Fibroblast of the aortic adventitia (primary cell): ENCODE data around the genes TAS2R7 and TAS2R31.

GRCh38 chr12:9757256-9758070 lies 3.2 kb downstream of the CD69 start:
- CAGE, long polyA plus RNA: no peak

- CAGE, long polyA plus RNA: no peak
These were observed 922 bp downstream of the CD69 start for GRCh38 chr12:9759426-9760531.

GRCh38 chr12:9776552-9777123 lies 15.9 kb upstream of the CD69 start:
- CAGE, long polyA plus RNA: no peak

- CAGE, long polyA plus RNA: no peak
These were observed 20.0 kb downstream of the CLEC2B start for GRCh38 chr12:9849070-9849719.

- CAGE, long polyA plus RNA: no peak
These were observed 14.8 kb downstream of the CLEC2B start for GRCh38 chr12:9854165-9854875.

- CAGE, long polyA plus RNA: no peak
These were observed 19.0 kb upstream of the CLEC2A start for GRCh38 chr12:9951249-9951448.

DNA sequence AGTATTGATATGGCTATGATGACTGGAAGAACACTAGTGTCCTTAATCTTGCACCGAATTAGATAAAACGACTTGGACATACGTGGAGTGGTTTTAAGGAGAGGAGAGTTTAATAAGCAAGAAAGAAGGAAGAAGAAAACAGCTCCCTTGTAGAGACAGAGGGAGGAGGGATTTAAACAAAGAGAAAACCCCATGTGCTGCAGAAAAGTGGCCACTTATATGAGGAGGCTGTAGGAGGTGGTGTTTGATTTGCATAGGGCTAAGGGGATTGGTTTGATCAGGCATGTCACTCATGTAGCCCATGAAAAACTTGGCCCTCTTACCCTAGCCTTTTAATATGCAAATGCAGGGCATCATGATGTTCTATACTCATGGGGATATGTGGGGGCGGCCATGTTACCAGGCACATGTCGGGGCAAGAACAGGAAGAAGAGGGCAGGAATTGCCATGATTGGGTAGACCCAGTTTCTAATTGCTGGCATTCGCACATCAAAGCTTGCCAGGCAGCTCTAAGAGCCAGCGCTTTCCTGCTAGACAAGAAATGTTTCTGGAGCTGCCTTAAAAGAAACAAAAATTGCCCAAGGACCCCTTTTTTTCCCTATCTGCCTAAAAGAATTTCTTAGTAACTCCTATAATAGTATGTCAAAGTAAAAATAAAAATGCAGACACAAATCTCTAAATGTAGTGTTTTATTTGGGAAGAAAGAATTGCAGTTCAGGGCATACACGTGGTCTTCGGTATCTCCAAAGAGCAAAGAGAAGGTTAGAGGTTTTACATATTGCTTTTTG lies 28.7 kb downstream of the KLRK1 start:
- CAGE, long polyA plus RNA: no peak

DNA sequence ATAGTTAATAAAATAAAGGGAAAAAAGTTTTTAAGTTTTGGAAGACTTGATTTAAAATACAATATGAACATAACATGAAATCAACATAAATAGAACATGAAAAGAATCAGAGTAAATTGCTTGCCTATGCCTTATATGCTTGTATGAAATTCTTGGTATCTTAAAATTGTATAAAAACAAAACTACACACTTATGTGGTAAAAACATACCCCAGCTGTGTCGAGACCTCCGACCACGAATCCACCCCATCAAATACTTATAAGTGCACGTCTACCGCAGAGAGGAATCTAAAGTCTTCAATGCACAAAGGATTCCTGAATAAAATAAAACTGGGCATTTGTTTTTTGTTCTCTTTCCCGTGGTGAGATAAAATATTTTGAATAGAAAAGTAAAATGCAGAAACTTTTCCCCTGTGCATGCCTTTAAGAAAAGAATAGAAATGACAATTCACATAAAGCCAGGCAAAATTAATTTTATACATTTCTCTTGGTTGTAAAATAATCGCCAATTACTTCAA lies 1.2 kb downstream of the KLRK1 start:
- CAGE, long polyA plus RNA: no peak

- CAGE, long polyA plus RNA: no peak
These were observed 49.2 kb downstream of the EIF2S3B start for GRCh38 chr12:10554583-10555547.

- CAGE, long polyA plus RNA: no peak
These were observed 14.0 kb downstream of the MAGOHB start for GRCh38 chr12:10599391-10599838.

GRCh38 chr12:10613799-10614176 lies 379 bp upstream of the MAGOHB start:
- CAGE, long polyA plus RNA: no peak

DNA sequence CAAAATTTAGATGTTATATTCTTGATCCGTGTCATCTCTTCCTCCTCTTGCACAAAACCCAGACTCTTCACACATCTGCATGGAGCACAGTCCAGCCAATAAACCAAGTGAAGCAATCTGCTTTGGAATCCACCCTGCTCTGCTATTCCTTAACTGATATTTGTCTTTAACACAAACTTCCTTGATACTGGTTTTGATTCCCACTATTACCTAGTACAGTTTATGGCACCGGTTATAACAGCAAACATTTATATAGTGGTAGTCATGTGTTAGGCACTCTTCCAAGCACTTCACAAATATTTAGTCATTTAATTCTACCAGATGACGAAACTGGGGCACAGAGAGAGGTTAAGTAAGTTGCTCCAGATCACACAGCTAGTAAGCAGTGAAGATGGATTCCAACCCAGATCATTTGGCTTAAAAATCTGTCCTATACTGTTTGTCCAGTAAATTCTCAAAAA lies 12.5 kb downstream of the STYK1 start:
- CAGE, long polyA plus RNA: no peak

DNA sequence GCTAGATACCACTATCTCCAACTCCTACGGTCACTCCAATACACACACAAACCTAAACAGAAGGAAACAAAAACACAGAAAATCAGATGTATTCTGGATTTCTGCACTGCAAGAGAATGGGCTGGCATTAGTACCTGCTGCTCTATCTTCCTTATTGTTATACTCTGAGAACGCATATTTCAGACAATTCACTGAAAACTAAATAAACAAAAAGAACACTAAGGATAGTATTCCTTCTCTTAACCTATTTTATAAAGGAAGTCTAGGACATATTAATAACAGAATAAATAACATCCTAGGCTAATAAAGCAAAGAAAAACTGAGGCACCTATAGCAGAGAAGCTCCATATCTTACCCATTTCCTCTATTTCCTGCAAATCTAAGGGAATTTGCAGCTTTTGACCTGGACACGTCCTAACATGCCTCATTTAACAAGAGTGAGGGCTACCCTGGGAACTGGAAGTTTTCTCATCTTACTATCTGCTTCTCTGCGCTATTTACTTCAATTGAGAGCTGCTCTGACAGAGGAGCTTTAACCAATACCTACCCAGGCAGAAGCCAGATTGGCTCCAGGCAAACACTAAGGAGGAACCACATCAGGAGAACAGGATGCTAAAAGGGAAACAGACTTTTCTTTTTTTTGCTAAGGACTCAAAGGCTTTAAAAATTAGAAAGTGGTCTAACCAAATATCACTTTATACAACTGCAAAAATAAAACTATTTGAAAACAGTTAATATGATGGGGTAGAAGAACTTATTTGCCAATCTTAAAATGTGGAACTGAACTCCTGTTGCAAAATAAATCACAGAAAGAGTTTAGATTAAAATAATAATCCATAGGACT lies 5.7 kb downstream of the YBX3 start:
- CAGE, long polyA plus RNA: no peak

DNA sequence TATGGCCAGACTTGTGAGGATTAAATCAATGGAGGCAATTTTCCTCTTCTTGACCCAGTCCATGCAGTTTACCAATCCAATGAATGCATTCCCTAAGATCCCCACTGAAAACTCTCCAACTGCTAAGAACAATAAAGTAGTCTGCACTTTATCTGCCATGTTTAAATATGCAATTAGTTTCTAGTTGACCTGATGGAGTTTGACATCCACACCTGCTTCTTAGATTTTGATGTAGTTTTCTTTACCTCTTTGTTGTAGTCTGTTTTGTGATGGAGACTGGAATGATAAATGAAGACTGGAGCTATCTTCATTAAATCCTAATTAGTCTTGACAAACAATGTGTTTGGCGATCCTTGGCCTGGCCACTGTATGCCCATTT lies at the start of gene TAS2R7:
Gene TAS2R7, minus strand, starts transcription at position 216 of the 379 bp plus-strand sequence.
- CAGE, long polyA plus RNA: no peak

DNA sequence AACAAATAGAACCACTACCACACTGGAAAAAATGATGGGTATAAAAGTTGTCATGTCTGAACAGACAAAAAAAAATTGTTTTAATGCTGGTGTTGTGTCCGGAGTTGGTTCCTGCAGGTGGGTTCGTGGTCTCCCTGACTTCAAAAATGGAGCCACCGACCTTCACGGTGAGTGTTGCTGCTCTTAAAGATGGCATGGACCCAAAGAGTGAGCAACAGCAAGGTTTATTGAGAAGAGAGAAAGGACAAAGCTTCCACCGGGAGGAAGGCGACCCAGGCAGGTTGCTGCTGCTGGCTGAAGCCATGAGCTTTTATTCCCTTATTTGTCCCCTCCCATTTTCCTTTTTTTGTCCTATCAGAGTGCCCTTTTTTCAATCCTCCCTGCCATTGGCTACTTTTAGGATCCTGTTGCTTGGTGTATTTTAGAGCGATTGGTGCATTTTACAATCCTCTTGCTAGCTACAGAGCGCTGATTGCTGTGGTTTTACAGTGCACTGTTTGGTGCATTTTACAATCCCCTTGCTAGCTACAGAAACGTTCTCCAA lies at the start of gene TAS2R31:
Gene TAS2R31, minus strand, starts transcription at position 126 of the 544 bp plus-strand sequence.
- CAGE, long polyA plus RNA: no peak

DNA sequence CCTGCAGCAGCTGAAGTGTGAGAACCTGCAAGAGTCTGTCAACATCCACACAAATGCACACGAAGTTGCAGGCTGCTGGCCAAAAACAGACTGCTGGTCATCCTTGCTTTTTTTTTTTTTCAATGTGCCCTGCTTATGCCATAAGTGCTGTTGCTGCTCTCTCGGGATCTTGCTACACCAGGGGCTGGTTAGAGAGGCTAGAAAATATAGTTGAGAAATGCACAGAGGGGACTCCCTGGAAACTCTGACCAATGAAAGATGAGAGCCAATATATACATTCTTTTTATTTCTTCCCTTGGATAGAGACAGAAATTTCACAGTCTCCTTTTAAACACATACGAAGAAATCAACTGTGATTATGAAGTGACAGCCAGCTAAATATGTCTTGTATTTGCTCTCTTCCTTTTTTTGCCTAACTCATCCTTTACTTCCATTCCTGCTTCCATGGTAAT lies 16.7 kb upstream of the TAS2R30 start:
- CAGE, long polyA plus RNA: no peak

DNA sequence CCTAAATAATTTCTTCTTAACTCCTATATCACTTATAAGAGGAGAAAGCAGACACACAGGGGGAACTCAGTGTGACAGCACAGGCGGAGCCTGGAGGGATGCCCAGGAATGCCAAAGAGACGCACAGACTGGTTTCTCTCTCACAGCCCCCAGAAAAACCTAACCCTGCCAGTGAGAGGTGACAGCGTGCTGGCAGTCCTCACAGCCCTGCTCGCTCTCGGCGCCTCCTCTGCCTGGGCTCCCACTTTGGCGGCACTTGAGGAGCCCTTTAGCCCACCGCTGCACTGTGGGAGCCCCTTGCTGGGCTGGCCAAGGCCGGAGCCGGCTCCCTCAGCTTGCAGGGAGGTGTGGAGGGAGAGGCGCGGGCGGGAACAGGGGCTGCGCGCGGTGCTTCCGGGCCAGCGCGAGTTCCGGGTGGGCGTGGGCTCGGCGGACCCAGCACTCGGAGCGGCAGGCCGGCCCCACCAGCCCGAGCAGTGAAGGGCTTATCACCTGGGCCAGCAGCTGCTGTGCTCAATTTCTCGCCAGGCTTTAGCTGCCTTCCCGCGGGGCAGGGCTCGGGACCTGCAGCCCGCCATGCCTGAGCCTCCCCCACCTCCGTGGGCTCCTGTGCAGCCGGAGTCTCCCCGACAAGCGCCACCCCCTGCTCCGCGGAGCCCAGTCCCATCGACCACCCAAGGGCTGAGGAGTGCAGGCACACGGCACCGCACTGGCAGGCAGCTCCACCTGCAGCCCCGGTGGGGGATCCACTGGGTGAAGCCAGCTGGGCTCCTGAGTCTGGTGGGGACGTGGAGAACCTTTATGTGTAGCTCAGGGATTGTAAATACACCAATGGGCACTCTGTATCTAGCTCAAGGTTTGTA lies 102.3 kb upstream of the ETV6 start:
- CAGE, long polyA plus RNA: no peak

- CAGE, long polyA plus RNA: no peak
These were observed 5.9 kb downstream of the ETV6 start for GRCh38 chr12:11655445-11655752.

- CAGE, long polyA plus RNA: no peak
These were observed 23.2 kb downstream of the ETV6 start for GRCh38 chr12:11672442-11673287.

DNA sequence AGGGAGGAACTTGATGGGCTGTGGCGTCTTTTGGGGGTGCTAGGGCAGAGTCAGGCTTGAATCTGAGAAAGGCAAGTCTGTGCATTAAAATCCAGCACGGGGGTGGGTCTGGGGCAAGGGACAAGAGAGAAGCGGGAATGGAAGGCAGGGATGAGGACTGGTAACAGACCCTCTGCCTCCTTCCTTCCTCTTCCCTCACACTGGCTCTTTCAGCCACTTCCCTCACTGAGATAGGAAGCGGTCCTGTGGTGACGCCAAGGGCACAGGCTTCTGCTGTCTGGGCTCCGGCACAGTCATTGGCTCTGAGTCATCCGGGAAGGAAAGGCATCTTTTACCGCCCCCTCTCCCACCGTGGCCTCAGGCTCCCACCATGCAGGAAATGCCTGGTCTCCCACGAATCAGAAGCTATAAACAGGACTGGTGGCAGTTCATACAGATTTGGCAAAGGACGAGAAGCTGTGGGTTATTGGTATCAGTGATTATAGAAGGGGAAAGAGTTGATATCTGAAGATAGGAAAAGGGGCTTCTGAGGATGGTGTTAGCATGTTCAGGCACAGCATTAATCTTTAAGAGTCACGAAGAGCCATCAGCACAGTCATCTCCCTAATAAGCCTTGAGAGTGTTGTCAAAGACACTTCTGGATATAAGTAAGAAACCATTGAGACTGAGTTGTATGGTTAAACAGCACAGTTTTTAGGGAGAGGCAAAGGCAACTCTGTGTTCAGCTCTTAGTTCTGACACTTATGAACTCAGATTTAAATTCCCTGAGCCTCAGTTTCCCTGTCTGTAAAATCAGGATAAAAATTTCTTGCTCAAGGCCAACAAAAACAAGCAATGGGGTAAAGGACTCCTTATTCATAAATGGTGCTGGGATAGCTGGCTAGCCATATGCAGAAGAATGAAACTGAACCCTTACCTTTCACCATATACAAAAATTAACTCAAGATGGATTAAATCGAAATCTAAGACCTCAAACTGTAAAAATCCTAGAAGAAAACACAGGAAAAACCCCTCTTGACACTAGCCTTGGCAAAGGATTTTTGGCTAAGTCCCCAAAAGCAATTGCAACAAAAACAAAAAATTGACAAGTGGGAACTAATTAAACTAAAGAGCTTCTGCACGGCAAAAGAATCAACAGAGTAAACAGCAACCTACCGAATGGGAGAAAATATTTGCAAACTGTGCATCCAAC lies 70.6 kb downstream of the ETV6 start:
- CAGE, long polyA plus RNA: no peak